ENCODE measurements around a stretch of chr2.

DNA sequence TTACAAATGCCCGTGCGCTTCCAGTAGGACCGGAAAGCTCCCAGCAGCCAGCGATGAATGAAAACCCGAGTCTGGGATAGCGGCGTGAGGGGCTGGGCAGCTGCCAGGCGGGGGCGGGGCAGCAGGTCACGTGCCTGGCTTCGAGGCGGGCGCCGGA, 295 bp upstream of the CCNYL1 start:
- PRO-cap, 4 experiments, result peak in 4 of 4 experiments; most common minus-strand start position 59 of the sequence (in 3)
- RAMPAGE, long total RNA, 2 experiments, result no peak in any of the 2 experiments

DNA sequence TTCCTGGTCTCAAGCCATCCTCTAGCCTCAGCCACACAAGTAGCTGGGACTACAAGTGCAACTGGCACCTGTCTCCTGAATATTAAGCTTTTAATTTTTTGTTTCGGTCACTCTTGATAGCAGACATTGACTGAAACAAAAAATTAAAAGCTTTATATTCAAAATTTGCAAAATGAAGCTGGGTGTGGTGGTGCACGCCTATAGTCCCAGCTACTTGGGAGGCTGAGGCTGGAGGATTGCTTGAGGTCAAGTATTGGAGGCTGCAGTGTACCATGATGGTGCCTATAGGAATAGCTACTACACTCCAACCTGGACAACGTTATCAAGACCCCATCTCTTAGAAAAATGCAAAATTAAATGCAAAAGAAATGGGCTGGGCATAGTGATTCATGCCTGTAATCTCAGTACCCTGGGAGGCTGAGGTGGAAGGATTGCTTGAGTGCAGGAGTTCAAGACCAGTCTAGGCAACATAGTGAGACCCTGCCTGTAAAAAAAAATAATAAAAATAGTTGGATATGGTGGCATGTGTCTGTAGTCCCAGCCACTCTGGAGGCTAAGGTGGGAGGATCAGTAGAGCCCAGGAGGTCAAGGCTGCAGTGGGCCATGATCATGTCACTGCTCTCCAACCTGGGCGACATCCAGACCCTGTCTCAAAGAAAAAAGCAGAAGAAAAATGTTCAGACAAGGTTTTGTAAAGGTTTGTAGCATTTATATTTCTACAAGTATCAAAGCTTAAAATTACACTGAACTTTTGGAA, 14.8 kb downstream of the FZD5 start:
- PRO-cap, 4 experiments, result no peak in any of the 4 experiments
- RAMPAGE, long total RNA, 2 experiments, result no peak in any of the 2 experiments

DNA sequence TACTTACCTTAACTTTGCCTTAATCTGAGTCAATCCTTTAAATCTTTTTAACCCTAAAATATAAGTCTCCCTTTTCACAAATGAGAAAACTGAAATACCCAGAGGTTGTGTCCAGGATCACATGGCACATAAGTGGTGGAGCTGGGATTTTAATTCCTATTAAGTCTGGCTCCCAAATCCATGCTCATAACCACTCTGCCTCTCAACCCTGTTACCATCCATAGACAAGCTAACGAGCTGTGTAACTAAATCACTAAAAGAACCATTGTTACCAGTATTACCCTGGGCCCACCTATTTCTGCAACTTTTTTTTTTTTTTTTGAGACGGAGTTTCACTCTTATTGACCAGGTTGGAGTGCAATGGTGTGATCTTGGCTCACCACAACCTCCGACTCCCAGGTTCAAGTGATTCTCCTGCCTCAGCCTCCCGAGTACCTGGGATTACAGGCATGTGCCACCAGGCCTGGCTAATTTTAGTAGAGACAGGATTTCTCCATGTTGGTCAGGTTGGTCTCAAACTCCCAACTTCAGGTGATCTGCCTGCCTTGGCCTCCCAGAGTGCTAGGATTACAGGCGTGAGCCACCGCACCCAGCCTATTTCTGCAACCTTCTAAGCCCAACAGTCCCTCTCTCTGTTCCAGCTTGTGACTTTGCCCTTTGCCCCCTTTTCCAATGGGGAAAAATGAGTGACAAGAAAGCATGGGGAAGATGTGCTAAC, 8.6 kb downstream of the FZD5 start:
- PRO-cap, 4 experiments, result no peak in any of the 4 experiments
- RAMPAGE, long total RNA, 2 experiments, result no peak in any of the 2 experiments

GRCh38 chr2:207831722-207832408, 62.2 kb upstream of the FZD5 start:
- PRO-cap, 4 experiments, result peak in 2 of 4 experiments; most common plus-strand start chr2:207832090 (in 1); most common minus-strand start chr2:207832048 (in 2)
- RAMPAGE, long total RNA, 2 experiments, result no peak in any of the 2 experiments

DNA sequence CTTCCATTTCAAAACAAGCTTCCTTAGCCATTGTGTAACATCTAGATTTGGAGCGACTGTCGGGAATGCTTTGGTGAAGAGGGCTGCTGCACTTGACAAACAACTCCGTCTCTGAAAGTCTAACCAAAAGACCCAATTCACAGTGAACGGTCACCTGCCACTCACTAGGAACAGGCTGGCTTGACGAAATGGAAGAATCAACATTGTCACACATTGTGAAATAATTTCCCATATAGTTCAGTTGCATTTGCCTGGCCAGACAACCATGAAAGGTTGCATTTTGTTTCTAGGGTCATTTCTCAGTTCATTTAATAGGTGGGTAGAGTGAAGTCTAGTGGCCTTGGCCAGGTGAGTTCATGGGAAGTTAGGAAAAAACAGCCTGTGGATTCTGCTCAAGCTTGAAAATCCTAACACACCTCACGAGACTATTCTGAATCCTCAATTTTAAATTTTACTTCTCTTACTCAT, 100.7 kb upstream of the FZD5 start:
- PRO-cap, 4 experiments, result peak in 4 of 4 experiments; most common plus-strand start position 240 of the sequence (in 1); most common minus-strand start position 113 of the sequence (in 4)
- RAMPAGE, long total RNA, 2 experiments, result no peak in any of the 2 experiments

- PRO-cap, 4 experiments, result peak in 1 of 4 experiments; most common minus-strand start chr2:208184043 (in 1)
- RAMPAGE, long total RNA, 2 experiments, result no peak in any of the 2 experiments
These were observed 6.0 kb downstream of the C2orf80 start for GRCh38 chr2:208183815-208184338.

GRCh38 chr2:208354723-208355982, 51.4 kb upstream of the PTH2R start:
- PRO-cap, 4 experiments, result peak in 3 of 4 experiments; most common plus-strand start chr2:208355180 (in 1); most common minus-strand start chr2:208355077 (in 3)
- RAMPAGE, long total RNA, 2 experiments, result no peak in any of the 2 experiments

GRCh38 chr2:208358029-208358451, 48.6 kb upstream of the PTH2R start:
- PRO-cap, 4 experiments, result no peak in any of the 4 experiments
- RAMPAGE, long total RNA, 2 experiments, result no peak in any of the 2 experiments

GRCh38 chr2:208608529-208608867, 201.9 kb downstream of the PTH2R start:
- PRO-cap, 4 experiments, result no peak in any of the 4 experiments
- RAMPAGE, long total RNA, 2 experiments, result no peak in any of the 2 experiments

DNA sequence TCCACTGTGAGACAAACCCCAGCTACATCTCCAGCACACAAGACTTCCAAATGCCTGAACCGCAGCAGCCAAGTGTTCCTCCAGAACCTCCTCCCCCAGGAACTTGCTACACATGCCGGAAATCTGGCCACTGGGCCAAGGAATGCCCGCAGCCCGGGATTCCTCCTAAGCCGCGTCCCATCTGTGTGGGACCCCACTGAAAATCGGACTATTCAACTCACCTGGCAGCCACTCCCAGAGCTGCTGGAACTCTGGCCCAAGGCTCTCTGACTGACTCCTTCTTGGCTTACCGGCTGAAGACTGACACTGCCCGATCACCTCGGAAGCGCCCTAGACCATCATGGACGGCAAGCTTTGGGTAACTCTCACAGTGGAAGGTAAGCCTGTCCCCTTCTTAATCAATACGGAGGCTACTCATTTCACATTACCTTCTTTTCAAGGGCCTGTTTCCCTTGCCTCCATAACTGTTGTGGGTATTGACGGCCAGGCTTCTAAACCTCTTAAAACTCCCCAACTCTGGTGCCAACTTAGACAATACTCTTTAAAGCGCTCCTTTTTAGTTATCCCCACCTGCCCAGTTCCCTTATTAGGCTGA, 122.4 kb upstream of the MAP2 start:
- PRO-cap, 4 experiments, result no peak in any of the 4 experiments
- RAMPAGE, long total RNA, 2 experiments, result no peak in any of the 2 experiments

DNA sequence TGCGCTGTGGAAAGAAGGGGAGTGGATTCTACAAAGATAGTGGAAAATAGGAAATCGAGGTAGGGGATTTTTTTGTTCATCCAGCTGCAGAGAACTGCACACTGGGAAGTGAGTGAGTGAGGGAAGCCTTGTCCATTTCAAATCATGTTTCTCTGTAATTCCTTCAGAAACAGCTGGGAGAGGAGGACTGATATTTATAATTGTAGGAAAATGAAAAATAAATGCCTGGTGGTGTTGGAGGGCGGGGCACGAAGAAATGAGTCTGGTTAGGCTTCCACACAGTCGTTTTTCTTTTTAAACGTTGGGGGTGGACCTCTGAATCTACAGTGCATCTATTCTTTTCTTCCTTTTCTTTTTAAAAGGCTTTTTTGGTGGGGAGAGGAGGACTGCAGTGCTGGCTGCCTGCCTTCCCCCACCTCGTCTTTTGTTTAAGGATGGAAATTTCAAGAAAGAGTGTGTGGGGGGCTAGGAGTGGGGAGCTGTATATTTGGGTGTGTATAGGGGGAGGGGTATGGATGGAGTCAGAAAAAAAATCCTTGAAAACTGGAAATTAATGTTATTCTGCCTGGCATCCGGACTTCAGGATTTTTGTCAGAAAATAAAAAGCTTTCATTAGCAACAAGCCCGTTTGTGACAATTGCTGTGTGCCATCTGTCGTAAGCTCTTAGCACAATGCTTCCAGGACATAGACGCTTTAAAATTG, 913 bp downstream of the MAP2 start:
- PRO-cap, 4 experiments, result no peak in any of the 4 experiments
- RAMPAGE, long total RNA, 2 experiments, result no peak in any of the 2 experiments

DNA sequence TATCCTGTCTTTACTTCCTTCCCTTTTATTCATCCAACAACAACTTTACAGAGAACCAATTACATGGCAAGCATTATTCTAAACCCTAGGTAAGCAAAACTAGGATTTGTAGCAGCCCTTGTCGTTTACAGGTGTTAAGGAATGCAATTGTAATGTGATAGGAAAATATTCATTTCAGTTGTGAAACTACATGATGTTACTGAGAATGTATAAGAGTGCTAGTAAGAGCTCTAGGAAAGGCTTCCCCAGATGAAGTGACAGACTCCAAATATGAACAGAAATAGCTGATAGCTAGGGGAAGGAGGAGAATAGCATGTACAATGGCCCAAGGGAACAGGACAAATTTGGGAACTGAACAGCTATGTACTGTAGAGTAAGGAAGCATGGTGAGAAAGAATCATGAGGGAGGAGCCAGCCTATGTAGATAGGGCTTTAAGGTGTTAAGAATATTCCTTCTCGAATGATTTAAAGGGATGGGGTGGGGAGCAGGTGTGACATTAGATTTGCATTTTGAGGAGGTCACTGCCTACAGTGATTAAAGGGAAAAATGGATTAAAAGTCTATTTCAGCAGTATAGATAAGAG, 31.7 kb downstream of the RPE start:
- PRO-cap, 4 experiments, result no peak in any of the 4 experiments
- RAMPAGE, long total RNA, 2 experiments, result no peak in any of the 2 experiments

DNA sequence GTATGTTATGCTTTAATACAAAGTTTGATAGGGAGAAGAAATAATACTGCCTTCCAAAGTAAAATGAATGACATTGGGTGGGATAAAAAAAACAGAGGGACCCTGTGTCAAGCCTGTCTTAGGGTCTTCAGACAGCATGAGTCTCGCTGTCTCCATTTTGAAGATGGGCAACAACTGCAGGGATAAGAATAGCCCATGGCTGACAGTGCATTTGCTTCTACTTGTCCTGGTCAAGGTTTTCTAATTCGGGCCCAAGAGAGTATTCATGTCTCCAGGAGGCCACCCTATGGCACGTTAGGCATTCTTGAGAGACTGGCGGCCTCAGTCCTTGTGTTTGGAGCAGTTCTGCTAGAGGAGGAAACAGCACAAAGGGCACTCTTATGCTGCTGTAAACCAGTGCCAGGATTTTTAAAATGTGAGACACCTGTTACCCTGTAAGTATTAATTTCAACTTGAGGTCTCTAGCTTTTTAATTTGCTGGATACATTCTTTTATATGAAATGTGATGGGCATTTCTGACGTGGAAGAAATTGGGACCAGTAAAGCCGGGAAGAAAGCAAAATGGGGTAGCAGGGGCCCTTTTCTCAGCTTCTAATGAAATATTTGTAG, 9.5 kb upstream of the MYL1 start:
- PRO-cap, 4 experiments, result no peak in any of the 4 experiments
- RAMPAGE, long total RNA, 2 experiments, result no peak in any of the 2 experiments

- PRO-cap, 4 experiments, result peak in 3 of 4 experiments; most common plus-strand start chr2:210583646 (in 2)
- RAMPAGE, long total RNA, 2 experiments, result no peak in any of the 2 experiments
These were observed 27.0 kb downstream of the CPS1 start for GRCh38 chr2:210583331-210583821.

DNA sequence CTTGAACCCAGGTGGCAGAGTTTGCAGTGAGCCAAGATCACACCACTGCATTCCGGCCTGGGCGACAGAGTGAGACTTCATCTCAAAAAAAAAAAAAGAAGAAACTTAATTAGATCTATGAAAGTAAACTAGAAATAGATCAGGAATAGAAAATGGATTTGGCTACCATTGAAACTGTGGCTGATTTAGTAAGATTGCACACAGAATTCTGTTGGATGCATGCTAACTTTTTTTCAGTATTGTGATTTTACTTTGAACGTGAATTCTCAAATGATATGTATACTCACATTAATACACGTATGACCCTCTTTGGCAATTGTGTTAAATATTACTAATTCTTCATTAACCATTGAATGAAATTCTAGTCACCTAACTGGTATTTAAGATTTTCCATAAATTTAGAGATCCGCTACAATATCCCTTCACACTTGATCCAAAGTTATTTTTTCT, 394.6 kb downstream of the ERBB4 start:
- PRO-cap, 4 experiments, result peak in 1 of 4 experiments; most common plus-strand start position 150 of the sequence (in 1)
- RAMPAGE, long total RNA, 2 experiments, result no peak in any of the 2 experiments

DNA sequence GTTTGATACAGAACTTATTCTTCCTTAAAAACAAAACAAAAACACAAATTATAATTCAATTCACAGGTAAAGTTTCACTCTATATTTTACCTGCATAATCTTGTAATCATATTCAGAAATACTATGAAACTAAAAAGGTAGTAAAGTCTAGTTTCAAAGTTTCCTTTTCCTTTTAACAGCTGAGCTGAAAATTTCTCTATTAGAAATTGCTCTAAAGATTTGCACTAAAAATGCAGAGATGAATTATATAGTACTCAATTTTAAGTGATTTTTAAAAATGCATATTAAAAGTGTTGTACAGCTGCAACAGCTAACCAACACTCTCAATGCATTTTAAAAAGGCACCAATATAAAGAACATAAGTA, 148.6 kb downstream of the IKZF2 start:
- PRO-cap, 4 experiments, result no peak in any of the 4 experiments
- RAMPAGE, long total RNA, 2 experiments, result no peak in any of the 2 experiments

- PRO-cap, 4 experiments, result no peak in any of the 4 experiments
- RAMPAGE, long total RNA, 2 experiments, result no peak in any of the 2 experiments
These were observed 22.0 kb downstream of the IKZF2 start for GRCh38 chr2:213129426-213129768.

GRCh38 chr2:213153553-213153840, 2.1 kb upstream of the IKZF2 start:
- PRO-cap, 4 experiments, result peak in 1 of 4 experiments; most common minus-strand start chr2:213153778 (in 1)
- RAMPAGE, long total RNA, 2 experiments, result no peak in any of the 2 experiments

DNA sequence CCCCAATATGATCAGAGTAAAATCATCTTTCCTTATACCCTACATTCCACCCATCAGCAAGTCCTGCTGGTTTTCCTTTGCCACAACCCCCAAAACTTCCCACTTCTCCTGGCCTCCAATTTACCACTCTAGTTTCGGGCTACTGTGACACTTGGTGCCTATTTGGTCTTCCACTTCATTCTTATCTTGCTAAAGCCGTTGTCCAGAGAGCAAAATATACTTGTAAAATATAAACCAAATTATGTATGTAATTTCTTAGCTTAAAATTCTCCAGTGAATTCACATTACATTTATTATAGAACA, 199.1 kb upstream of the VWC2L start:
- PRO-cap, 4 experiments, result no peak in any of the 4 experiments
- RAMPAGE, long total RNA, 2 experiments, result no peak in any of the 2 experiments

DNA sequence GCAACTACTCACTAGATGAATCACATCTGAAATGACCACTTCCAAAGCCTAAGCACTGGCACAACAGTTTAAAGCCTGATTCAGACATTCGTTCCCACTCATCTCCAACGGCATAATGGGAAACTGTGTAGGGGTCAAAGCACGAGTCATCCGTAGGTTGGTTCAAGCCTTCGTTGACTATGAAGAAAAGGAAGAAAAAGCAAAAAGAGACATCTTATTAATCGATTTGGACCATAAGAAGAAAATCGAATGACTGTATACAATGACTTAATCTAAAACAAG, 55.9 kb downstream of the ATIC start:
- PRO-cap, 4 experiments, result no peak in any of the 4 experiments
- RAMPAGE, long total RNA, 2 experiments, result start-site peak on the minus strand in 2 of 2 experiments, centred at positions 83 to 107 of the sequence, 628 to 727 reads per replicate

Data from right lobe of liver (tissue), 4 donors.